Neural progenitor cell (in vitro differentiated cells): ENCODE results near the gene CAPRIN2.

DNA sequence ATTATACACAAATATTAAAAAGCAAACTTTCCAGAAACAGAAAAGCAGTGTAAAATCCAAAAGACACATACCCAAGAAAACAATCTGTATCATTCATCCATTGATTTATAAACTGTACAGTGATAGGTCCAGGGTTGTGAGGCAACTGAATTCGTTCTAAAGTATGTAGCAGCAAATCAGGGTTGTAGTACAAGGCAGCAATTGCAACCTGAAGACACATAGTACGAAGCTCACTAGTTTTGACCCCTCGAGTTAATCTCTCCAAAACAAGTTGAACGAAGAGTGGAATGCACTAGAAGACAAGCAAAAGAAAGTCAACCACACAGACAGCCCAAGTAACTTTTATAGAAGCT lies 56.2 kb downstream of the IPO8 start:
- RAMPAGE, long total RNA, result no peak

- RAMPAGE, long total RNA, result no peak
Observed at GRCh38 chr12:30651775-30652410, 43.8 kb downstream of the IPO8 start.

- RAMPAGE, long total RNA, result no peak
Observed at GRCh38 chr12:30754106-30755375, at the start of gene CAPRIN2. CAPRIN2 (minus strand) TSS chr12:30754951.

DNA sequence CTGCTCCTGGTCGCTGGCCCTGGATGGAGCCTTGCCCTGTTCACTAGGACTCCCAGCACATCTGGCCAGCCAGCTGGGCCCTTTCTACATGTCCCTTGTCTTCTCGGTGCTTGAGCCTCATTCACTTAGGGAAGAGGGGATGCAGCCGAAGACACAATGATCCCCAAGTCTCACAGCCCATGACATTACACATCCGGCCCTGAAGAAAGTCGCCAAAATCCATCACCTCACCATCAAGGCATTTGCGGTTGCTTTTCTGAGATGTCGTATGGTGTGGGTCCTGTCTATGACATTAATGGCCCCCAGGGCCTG lies 19.0 kb downstream of the TSPAN11 start:
- RAMPAGE, long total RNA, result no peak

DNA sequence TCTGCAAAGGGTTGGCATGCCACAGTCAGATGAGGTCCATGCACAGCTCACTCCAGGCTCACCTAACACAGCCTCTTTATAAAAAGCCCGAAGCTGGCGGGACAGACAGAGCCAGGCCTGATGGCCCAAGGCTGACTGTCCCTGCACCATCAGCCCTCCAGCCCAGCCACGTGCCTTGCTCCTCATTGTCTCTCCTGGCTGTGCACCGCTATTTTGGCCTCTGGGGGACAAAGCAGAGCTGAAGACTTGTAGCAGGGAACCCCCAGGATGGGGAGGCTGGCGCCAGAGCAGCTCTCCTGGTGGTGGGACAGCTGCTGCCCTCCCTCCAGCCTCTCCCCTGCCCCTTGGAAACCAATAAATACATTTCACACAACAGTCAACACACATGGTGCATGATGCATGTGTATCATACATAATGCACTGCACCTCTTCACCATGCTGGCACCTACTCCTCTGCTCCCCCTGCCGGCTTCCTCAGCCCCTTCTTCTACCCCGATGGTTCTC lies 61.6 kb upstream of the DDX11 start:
- RAMPAGE, long total RNA, result no peak

DNA sequence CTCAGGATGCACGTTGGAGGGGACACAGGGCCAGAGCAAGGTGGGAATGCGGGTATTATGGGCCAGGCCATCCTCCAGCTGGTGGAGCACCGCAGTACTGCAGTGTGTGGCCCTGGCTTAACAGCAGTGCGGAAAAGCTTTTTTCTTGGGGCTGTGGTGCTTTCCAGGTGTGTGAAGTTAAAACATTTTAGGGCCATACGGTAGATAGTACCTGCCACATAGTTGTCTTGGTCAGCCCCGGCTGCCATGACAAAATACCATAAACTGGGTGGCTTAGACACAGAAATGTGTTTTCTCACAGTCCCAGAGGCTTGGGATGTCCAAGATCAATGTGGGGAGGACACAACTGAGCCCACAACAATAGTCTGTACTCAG lies 938 bp downstream of the DDX11 start:
- RAMPAGE, long total RNA, result no peak

DNA sequence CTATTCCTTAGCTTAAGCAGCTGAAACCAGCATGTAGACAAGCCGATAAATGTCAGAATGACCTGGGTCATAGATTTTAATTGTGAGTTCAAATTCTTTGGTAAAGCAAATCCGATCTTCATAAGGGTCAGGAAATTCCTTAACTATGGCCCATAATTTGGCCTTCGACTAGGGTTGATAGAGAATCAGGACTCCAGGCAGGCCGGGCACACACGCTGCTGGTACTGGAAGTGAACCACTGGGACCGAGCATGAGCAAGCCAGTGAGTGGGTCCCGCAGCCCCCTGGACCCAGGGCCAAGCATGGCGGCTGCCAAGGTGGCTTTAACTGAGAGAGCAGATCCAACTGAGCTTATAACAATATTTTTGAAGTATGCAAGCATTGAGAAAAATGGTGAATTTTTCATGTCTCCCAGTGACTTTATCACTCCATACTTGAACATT lies 14.6 kb downstream of the SINHCAF start:
- RAMPAGE, long total RNA, result no peak

- RAMPAGE, long total RNA, result no peak
Observed at GRCh38 chr12:31442662-31442982, 116.7 kb upstream of the SINHCAF start.

GRCh38 chr12:31451875-31452567 lies 126.1 kb upstream of the SINHCAF start:
- RAMPAGE, long total RNA, result no peak

GRCh38 chr12:31728375-31728640 lies 513 bp downstream of the AMN1 start:
- RAMPAGE, long total RNA, result no peak

DNA sequence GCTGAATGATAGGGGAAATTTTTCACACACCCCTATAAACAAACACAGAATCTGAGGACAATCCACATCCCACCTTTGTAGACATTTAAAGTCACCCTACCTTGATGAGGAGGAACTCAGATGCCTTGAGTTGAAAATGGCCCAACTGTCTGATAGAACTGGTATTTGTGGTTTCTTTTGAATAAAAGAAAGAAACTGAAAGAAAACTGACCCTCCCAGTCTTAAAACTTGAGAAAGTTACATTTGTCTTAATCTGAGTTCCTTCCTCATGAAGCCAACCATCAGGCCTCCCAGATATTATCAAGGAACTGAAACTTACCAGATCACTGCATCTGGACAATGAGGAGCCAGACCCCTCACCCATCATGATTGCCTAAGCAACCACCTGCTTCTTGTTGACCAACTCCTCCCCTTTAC lies 72.1 kb upstream of the RESF1 start:
- RAMPAGE, long total RNA, result no peak

GRCh38 chr12:31960571-31961488 lies 1.6 kb downstream of the RESF1 start:
- RAMPAGE, long total RNA, result no peak

- RAMPAGE, long total RNA, result no peak
Observed at GRCh38 chr12:31966221-31967152, 7.3 kb downstream of the RESF1 start.

DNA sequence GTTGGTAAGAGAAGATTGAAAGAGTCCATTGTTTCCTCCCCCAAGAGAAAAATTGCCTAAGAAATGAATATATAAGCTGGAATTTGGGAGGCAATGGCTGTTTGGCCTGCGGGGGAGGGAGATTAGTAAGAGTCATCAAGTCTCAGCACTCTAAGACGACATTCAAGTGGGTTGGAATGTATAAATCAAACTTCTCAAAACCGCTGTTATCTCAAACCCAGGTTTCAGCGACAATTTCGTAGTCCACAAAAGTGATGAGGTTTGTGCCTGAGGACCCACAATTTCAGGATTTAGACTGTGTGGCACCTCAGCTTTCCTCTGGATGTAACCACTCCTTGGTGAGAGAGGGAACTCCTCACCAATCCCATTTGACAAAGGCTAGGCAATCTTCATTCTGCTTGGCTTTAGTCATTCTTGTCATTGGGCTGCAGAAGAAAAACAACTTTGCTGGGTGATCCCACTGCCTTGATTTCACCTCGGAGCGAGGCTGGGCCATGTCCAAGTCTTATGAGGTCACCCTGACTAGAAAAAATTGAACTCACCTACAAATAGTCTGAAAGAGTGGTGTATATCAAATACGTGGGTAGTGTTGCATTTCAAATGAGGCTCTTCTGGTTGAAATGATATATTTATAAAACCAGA lies 1.1 kb downstream of the BICD1 start:
- RAMPAGE, long total RNA, result no peak

GRCh38 chr12:32327336-32328418 lies 71.7 kb upstream of the FGD4 start:
- RAMPAGE, long total RNA, result no peak

GRCh38 chr12:32454860-32455481 lies 55.6 kb downstream of the FGD4 start:
- RAMPAGE, long total RNA, result no peak

DNA sequence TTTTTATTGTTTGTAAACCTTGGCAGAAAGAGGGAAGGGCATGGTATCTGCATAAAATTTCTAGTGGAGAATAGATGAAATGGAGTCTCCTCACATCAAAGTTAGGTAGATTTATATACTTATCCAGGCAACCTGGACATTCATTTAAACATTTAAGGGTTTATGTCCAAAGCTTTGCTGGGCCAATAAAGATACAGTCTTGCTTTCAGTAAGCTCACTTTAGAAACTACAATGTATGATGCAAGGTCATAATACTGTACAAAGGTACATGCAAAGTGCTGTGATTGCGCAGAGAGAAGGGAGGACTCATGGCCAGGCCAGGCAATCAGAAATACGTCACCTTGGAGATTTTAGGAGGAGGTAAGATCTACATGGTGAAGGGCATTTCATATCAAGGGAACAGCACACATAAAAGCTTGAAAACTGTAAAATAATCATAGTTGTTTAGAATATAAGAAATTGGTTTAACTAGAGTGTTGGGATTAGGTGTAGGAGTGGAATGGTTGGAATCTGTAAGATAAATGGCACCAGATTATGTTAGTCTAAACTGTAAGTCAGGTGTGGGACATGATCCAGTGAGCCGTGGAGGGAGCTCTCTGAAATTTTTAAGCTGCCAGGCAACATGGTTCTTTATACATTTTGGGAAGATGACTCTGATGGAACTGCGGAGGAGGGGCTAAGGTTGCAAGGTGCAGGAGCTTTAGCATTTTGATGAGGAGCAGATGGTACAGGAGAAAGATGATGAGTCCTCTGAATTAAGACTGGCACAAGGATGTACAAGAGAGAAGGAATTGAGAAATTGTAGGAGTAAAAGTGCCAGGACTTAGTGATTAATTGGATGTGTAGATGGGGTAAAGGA lies 113.7 kb downstream of the FGD4 start:
- RAMPAGE, long total RNA, result no peak

DNA sequence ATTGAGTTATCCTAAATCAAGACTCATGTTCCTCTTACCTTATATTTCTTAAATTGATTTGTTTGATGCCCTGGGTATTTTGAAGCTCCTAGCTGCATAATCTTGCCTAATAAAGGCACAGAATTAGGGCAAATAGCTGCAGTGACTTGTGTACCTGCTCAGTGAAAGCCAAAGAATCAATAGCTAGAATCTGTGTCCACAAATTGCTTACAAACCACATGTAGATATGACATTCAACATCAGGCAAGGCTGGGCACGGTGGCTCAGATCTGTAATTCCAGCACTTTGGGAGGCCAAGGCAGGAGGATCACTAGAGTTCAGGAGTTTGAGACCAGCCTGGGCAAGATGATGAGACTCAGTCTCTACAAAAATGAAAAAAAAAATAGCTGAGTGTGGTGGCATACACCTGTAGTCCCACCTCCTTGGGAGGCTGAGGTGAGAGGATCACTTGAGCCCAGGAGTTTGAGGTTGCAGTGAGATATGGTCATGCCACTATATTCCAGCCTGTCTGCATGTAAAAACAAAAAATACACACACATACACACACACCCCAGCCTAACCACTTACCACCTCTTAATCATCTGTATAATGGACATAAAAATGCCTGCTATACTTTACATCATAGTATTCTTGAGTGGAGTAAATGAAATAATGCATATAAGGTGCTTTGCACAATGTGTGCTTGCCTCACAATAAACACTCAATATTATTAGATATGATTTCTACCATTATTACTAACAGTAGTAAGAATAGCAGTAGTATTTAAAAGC lies 132.0 kb upstream of the DNM1L start:
- RAMPAGE, long total RNA, result no peak

GRCh38 chr12:32726274-32727099 lies 29.2 kb downstream of the YARS2 start:
- RAMPAGE, long total RNA, result no peak

DNA sequence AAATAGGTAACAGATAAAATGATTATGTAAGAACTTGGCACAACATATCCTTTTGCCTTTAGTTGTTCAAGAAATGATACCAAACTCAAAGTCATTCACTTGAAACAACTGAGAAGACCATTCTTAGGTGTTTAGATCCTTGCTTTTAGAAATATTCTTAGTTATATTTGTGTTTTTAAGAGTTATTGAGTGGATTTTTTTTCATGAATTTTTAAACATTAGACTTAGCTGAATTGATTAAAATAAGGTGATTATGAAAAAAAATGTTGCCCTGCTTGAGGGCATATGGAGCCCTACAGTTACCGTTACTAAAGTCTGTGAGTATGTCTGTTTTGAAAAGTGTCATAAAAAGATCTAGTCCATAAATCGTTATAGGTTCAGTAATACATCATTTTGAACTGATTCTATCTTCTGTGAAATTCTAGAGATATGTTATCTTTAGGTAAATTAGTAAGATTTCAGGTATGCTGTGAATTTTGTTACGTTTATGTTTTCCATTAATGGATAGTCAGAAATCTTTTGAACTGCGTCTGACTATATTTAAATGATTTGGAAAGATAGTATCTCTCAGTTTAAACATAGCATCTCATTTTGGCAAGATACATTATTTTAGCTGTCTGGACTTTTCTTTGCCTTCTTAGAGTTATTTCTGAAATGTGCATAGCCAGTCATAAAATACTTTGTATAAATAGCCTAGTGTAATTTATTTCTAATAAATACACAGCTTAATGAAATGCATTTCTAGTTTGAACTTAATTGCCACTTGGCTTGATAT lies 8.2 kb downstream of the ALG10 start:
- RAMPAGE, long total RNA, result no peak